GM19239 (cell line): ENCODE data around the genes C10orf120, FAM24A and ACADSB.

GRCh38 chr10:122020160-122020789 is 31.3 kb downstream of the TACC2 start:
- RRBS = no CpG with 5 or more reads among the region's 7 CpGs

DNA sequence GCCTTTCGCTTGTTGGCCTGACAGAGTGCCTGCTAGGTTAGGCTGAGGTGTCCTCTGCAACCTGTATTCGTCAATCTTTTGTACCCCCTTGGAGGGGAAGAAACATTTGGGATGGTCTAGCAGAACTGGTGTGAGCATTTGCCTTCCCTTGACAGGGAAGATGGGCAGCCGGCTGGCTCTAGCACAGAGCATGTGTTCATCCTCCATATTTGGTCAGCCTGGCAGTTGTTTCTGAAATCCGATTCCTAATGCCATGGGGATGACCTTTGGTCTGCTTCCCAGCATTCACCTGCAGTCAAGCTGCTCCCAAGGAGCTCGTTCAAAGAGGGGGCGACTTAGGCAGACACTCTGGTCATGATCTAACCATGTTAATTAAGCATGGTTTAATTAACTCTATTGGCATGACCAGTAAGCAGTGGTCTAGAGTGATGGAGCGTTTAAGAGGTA is 55.3 kb downstream of the TACC2 start:
- RRBS = no CpG with 5 or more reads among the region's 7 CpGs

DNA sequence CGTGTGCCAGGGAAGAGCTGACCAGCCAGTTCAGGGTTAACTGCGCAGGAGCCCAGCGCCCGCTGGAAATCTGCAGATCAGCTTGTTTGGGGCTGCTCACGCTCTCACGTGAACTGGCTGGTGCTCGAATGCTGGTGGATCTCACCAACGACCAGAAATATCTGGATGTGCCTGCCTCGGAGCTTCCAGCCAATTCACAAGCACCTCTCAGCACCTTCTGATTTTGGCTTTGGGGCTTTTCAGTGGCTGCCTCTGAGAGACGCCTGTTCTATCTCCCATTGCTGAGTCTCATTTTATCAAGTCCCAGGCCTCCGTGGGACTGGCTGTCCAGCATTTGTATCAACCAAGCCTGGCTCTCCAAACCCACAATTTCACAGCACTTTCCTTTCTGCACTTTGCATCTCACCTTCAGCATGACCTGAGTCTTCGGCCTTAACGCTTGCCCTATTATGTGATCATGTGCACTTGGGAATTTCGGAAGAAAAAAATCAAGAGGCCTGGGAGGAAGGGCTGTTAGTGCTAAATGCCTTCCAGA is 131.8 kb upstream of the BTBD16 start:
- RRBS = no CpG with 5 or more reads among the region's 14 CpGs

DNA sequence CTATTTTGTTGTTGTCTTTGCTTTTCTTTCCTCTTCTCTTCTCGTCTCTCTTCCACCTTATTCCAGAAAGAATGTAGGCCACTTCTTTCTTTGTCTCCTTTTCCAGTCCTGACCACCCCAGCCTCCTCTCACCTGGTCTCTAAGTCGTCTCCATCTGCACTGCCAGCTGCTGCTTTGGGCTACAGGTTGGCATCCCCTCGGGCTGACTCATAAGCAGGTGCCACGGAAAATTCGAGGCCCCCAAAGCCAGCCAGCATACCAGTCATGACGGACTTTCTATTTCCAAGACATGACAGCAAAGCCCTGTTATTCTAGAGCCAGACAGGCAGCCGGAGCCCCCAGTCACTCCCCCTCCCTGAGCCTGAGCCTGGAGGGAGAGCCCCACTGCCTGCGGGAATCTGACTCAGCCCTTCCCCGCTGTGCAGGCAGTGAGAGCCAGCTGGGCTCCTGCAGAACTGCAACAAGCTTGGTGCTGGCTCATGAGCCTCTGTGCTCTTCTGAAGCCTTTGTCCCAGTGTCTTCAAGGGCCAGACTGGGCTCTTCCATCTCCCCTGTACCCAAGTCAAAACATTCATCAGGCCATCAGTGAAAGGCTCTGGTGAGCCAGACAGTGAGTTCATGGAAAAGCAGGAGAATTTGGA is 15.7 kb downstream of the BTBD16 start:
- RRBS = no CpG with 5 or more reads among the region's 9 CpGs

- RRBS = no CpG with 5 or more reads among the region's 14 CpGs
Observed at GRCh38 chr10:122373614-122374150, 826 bp upstream of the PLEKHA1 start.

DNA sequence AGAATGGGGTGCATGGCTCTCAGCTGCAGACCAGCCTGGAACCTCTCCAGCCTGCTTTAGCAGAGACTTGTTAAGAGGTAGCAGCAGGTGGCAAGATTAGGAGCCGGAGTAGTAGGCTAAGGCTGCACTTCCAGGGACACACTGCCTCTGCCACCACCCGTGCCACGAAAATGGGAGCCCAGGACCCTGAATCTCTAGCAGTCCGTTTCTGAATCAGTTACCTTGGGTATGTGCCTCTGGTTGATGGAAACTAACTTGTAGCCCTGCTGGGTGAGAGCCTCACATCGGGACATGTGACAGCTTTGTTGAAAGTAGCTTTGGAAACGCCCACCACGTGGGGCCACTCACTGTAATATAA is 25.9 kb downstream of the HTRA1 start:
- RRBS = no CpG with 5 or more reads among the region's 7 CpGs

DNA sequence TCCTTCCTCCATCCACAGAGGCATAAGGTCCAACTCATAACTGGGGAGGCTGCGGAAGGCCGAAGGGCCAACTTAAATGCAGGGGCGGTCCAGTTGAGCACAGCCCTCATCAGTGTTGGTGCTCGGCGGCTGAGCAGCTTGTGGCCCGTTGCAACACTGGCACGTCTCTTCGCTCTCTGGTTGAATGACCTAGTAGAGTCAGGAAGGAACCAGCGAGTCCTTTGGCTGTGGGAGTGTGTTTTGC is 44.9 kb upstream of the DMBT1 start:
- RRBS = no CpG with 5 or more reads among the region's 9 CpGs

GRCh38 chr10:122585912-122586321 is 25.4 kb downstream of the DMBT1 start:
- RRBS = no CpG with 5 or more reads among the region's 7 CpGs

DNA sequence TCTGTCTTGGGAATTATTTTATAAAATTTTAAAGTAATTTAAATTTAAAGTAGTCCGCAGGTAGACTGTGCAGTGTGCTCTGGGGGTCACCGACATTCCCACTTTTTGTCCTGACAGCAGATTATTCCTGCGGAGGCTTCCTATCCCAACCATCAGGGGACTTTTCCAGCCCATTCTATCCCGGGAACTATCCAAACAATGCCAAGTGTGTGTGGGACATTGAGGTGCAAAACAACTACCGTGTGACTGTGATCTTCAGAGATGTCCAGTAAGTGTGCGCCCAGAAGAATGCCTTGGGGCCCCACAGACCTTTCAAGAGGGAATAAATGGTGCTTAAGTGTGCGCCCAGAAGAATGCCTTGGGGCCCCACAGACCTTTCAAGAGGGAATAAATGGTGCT is 39.6 kb upstream of the SPADH start:
- RRBS = no CpG with 5 or more reads among the region's 7 CpGs

DNA sequence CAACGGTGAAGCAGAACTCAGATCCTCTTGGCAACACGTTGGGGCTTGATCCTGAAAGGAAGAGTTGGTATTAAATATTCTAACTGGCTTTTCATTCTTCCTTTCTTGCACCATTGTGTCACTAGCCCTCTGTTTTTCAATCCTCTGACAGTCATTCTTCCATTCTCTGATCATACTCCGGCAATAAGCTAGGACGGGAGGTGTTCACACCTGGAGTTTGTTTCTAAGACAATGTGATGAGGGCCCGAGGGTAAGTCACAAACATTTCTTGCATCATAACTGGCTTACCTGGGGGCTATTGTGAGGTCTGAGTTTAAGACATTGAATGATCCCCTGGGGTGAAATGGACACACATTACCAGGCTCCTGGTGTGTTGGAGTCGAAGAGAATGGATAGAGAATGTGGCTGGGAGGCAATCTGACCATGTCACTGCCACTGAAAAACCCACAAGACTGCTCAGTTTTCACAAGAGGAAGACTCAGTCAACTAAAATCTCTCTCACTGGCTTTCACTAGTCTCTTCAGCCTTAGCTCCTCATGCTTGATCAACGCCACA is at the start of gene C10orf120:
TSS of gene C10orf120 (minus strand) at position 230 of the 555 bp plus-strand sequence.
- RRBS = no CpG with 5 or more reads among the region's 7 CpGs

GRCh38 chr10:122910366-122910885 is at the start of gene FAM24A:
Gene FAM24A, plus strand, starts transcription at chr10:122910610.
- RRBS = no CpG with 5 or more reads among the region's 2 CpGs

GRCh38 chr10:122995966-122996227 is 12.7 kb downstream of the IKZF5 start:
- RRBS = no CpG with 5 or more reads among the region's 4 CpGs

GRCh38 chr10:123008936-123009112 is at the start of gene ACADSB:
Gene ACADSB, plus strand, starts transcription at chr10:123009006.
- RRBS = no CpG with 5 or more reads among the region's 14 CpGs

DNA sequence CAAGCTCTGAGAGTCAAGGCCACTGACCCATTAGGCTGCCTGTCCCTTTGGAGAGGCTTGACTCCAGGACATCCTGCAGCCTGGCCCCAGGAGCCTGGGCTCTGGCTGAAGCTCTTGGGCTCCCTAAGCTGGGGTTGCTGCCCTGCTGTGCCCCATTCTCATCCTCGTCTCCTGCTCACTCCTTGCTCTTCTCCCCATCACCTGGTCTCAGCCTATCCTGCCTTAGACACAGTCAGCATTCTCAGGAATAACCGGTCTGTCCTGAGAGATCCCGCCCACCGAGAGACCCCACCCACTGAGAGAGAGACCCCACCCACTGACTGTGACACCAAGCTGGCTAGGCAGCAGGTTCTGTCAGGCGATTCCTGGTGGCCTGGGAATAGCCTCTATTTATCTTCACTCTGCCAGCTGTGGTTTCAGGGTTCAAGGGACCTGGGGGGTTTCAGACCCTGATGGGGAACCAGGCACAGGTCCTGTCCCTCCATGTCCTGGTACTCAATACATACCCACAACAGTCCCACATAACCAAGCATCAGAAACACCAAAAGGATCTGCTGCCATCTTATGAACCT is 27.6 kb downstream of the CPXM2 start:
- RRBS = no CpG with 5 or more reads among the region's 5 CpGs

DNA sequence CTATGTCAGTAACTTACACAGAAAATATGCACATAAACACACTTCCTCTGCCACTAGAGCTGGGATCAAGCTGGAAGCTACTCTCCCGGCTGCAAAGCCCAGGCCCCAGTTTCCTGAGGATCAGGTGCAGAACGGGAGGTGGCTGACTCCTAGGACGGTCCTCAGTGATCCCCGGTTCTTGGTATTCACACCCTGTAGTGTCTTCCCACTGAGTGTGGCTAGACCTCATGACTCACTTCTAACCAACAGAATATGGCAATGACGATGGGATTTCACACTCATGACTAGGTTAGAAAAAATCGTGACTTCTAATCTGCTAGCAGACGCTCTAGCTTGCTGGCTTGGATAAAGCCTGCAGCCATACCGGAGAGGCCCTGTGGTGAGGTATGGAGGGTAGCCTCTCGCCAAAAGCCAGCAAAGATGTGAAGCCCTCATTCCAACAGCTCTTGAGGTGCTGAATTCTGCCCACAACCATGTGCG is 60.1 kb downstream of the CHST15 start:
- RRBS = 53% methylated on average over 3 of the region's 10 CpGs

DNA sequence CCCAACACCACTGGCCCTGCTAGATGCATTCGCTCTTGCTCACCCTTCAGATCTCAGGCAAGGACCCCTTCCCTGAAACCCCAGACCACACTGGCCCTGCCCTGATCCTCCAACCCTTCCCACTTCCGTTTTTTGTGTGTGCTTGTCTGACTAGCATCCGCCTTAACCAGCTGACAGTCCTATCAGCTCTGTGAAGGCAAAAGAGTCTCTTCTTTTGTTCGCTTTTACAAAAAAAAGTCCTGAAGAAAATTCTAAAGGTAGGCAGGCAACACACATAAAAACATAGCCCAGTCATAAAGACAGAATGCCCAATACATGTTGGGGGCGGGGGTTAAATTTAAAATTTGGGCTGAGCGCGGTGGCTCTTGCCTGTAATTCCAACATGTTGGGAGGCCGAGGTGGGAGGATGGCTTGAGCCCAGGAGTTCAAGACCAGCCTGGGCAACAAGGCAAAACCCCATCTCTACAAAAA is 28.6 kb downstream of the CHST15 start:
- RRBS = no CpG with 5 or more reads among the region's 8 CpGs

- RRBS = no CpG with 5 or more reads among the region's 9 CpGs
Observed at GRCh38 chr10:124081307-124081713, 12.1 kb downstream of the CHST15 start.

GRCh38 chr10:124090206-124090556 is 3.2 kb downstream of the CHST15 start:
- RRBS = no CpG with 5 or more reads among the region's 6 CpGs

- RRBS = no CpG with 5 or more reads among the region's 19 CpGs
Observed at GRCh38 chr10:124091179-124091739, 2.1 kb downstream of the CHST15 start.

DNA sequence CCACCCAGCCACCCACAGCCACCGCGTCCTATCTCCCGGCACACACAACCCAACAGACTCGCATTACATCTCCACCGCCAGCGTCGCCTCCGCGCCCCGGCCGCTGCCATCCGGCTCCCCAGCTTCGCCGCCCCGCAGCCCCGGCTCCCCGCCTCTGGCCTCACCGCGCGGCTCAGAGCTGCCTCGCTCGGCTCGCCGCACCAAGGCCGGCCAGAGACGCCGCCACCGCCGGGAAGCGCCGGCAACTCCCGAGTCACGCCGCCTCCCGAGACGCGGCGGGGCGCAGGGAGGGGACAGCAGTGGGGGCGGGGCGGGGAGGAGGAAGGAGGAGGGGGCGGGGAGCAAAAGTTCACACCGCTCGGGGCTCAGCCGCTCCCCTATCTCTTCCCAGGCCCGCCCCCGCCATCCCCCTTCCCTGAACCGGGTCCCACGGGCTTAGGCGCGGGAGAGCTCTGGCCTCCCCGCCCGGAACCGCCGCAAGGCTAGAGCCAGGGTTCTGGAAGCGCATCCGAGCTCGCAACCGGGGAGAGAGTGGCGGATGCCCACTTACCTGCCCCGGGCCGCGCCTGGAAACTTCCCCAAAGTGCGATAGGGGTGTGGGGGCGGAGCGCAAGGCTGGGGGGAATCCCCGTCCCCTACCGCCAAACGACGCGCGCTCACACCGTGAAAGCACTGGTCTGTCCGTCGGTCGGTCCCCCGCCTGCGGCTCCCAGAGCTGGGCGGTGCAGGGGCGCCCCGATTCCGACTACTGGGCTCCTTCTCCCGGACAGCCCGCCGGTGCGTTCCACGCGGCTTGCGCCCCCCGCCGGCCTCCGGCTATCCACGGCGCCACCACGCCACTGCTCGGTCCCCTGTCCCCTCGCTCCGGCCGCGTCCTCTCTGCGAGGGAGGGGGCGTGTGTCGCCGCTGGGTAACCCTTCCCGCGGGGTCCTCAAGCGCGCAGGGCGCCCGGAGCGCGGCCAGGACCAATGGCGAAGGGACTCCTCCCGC is 943 bp downstream of the CHST15 start:
- RRBS = 2% methylated on average over 53 of the region's 114 CpGs